Rectum (tissue), 1 donor: ENCODE measurements around the genes JAK3, RPL18A, KCNN1 and PDE4C.

DNA sequence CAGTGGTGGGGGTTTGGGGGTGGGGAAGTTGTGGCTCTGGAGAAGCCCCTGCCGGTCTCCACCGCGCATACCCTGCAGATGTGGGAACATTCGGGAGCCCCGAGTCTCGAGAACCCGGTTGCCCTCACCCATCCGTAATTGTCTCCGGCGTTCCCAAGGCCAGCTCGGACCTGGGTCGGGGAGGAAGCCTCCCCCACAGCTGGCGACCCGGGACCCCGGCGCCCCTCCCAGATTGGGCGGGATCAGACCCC lies 231 bp downstream of the B3GNT3 start:
- PRO-cap, result bidirectional peak, plus-strand start at position 170 of the sequence, minus-strand start at position 155 of the sequence

DNA sequence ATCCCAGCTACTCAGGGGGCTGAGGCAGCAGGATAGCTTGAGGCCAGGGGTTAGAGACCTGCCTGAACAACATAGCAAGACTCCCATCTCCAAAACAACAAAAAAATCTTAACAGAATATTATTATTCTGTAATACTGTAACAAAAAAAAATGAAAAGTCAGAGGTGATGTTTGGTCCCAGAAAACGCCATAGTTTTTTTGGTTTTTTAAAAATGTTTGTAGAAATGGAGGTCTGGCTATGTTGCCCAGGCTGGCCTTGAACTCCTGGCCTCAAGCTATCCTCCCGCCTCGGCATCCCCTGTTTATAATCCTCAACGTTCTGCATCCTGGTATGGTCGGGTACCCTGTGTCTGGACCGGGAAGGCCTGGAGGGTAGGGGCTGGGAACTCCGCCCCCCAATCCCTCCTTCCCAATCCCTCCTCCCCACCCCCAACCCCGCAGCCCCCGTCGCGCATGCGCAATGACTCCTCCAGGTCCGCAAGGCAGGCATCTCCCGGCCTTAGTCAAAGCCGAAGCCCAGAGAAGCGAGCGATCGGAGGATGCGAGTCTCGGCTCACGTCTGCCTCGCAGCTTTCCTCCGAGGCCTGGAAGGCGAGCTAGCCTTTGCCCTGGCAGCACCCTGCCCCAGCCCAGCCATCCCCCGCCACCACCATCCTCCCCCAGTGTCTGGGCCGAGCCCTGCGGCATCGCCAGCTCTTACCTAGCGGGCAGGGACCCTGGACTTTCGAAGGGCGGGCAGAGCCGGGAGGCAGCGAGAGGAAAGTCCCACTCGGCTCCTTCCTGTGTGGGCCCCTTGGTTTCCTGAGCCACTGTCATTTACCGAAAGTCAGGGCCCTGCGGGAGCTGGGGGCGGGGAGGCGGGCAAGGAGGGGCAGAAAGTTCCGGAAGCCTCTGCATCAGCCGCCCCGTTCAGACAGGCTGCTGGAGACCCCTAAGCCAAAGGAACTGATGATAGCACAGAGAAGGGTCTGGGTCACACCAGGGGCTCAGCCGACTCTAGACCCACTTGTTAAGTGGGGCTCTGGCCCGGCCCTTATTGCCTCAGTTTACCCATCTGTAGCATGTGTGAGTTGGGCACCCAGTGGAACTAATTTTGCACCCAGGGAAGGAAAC lies at the start of gene JAK3:
TSS of gene JAK3 (minus strand) at position 737 of the 1,113 bp plus-strand sequence.
- PRO-cap, result unidirectional peak, plus-strand start at position 519 of the sequence; bidirectional peak, plus-strand start at position 874 of the sequence, minus-strand start at position 726 of the sequence

DNA sequence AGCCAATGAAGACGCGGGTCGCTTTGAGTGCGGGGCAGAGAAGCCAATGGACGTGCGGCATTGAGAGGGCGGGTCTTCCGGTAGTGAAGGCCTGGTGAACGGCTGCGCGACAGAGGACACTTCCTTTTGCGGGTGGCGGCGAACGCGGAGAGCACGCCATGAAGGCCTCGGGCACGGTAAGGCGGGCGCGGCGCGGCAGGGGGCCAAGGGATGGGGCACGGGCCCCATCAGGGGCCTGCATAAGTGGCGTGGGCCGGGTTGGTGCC lies at the start of gene RPL18A:
TSS of gene RPL18A (plus strand) at position 112 of the 266 bp plus-strand sequence.
- PRO-cap, result unidirectional peak, plus-strand start at position 97 of the sequence

DNA sequence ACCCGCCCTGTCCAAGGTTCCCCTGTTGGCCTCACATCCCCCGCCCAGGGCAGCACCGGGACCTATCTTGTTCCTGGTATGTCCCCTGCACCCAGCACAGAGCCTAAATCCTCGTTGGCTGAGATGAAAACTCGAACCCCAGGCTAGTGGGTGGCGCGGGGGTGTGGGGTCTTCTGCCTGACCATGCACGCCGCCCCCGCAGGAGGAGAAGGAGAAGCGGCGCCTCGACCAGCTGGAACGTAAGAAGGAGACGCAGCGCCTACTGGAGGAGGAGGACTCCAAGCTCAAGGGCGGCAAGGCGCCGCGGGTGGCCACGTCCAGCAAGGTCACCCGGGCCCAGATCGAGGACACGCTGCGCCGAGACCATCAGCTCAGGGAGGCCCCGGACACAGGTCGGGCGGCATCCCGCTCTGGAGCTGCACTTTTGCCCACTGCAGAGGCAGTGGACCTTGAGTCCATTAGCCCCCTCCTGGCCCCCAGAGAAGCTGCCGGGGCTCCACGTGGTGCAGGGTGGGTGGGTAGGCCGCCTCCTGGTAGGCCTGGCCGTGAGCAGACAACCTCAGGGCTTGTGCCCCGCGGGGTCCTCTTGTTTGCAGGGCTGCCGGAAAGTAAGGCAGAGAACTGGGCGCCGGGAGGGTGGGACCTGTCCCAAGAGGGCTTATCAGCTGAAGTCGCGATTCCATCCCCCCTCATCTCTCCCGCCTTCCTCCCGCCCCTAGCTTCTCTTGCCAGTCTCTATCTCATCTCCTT lies 9.8 kb downstream of the CCDC124 start:
- PRO-cap, result no peak

DNA sequence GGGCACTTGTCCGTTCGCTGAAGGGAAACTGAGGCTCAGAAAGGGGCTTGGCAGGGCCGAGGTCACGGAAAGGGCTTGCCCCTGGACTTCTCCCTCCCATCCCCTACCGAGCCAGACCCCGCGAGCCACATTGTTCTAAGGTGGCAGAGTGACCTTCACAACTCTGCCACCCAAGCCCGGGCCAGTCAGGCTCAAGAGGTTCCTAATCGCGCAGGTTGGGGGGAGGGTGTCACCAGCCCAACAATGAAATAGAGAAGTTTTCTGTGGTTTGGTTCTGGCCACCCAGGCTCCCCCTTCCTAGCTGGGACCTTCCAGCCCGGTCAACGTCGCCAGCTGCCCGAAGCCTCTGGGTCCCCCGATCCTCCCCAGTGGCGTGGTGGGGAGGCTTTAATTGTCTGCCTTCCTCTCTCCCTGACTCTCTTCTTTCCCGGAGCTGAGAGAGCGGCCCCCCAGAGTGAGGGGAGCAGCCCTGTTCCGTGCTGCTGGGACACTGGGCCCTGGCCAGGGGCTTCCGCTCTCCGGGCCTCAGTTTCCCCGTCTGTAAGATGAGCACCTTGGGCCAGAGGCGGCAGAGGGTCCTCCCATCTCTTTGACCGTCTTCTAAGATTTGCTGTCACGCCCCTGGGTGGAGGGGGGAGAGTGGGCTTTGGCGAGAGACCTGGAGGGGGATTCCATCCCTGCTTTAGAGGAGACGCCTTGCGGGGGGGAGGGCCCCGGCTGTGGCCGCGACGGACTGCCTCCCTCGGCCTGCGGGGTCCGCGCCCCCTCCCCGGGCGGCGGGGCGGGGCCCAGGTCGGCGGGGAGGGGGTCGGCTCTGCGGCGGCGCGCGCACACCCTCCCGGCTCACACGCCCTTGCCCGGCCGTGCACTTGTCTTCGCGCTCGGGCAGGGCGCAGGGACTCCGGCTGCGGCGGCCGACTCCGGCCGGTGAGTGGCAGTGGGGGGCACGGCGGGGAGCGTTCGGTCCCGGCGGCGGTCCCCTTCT lies 15.2 kb upstream of the KCNN1 start:
- PRO-cap, result no peak

DNA sequence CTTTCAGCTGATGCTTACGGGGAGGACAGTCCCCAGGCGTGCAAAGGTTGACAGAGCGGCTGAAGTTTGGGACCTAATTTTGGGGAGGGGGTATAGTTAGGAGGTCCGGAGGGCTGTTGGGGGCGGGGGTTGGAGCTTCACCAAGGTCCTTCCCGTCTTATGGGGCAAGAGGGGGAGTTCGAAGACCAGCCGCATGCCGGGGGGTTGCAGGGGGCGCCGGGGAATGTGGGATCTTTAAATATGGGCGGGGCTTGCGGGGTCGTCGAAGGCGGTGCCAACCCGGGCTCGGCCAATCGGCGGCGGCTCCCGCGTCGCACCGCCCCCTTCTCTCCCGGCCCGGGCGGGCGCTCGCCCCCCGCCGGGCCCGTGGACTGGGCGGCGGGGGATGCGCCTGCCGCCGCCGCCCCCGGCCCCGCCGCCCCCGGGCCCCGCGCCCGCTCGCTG lies at the start of gene KCNN1:
TSS of gene KCNN1 (plus strand) at position 343 of the 444 bp plus-strand sequence.
- PRO-cap, result no peak

DNA sequence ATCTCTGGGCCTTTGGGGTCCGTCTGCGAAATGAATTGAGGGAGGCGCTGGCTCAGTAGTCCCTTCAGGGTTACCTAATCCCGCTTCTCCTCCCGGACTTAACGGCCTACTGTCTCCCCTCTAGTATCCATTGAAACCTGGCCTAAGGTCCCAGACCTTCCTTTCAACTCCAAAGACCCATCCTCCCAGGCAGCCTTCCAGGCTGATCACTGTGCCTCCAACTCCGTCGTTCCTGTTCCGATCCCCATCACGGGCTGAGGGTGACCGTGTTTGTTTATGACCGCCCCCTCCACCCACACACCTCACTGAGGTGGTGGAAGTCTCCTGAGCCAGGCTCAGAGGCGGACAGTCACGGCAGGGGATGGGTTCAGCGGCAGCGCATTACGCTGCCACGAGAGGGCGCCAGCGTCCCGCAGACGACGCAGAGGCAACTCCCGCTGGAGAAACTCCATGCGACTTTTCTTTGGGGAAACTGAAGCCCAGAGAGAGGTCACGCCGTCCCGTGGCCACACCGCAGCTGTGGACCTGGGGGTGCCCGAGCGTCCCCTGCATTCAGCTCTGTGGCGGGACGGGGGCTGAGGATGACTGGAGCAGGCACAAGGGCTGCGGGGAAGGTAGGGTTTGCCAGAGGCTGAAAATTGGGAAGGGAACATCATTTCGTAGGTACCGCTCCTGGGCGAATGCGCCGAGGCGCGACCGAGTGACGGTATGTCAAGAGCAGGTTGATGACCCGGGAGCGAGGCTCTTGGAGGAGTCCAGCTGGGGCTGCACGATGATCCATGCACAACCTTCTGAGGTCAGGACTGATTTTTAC lies 1.0 kb upstream of the ARRDC2 start:
- PRO-cap, result bidirectional peak, plus-strand start at position 466 of the sequence, minus-strand start at position 211 of the sequence

DNA sequence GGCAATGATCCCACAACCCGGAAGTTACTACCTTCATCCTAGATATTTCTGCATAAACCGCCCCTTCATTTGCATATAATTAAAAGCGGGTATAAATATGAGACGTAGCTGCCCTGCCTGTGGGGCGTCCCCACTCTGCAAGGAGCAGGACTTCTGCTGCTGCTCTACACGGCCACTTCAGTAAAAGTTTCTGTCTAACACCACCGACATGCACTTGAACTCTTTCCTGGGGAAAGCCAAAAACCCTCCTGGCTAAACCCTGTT lies 21.8 kb downstream of the IL12RB1 start:
- PRO-cap, result no peak

DNA sequence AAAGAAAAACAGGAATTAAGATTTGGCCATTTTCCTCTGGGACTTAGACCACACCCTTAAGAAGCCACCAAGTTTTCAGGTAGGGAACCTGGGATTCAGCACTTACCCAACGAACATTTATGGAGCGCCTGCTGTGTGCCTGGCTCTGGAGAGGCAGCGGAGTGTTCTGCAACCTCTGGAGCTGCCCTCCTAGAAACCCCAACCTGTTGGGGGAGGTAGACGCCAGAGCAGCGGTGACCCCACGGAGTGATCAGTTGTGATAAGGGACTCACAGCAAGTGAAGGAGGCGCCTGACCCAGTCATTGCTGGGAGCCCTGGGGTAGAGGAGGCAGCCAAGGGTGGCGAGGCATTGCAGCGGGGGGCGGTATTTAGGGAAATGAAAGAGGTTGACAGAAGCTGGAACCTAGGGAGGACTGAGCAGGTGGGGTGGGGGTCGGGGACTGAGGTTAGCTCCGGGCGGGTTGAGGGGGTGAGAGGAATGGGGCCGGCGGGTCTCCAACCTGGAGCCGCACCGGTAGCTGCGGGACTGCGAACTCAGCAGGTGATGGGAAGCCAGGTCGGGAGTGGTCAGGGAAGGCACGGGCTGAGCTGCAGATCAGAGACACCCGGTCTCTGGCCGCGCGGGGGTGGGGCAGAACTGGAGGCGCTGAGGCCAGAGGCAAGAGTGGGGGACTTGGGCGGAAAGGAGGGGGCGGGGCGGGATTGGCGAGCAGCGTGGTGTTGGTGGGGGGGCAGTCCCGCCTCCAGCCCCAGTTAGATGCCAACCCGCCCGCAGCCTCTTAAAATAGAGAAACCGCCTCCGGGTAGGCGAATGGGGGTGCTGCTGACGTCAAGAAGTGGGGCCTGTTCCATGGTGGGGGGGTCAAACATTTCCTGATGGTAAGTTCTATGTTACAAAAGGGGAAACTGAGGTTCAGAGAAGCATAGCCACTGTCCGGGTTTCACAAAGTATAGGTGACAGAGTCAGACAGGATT lies 1.4 kb downstream of the MAST3 start:
- PRO-cap, result unidirectional peak, minus-strand start at position 639 of the sequence

GRCh38 chr19:18127951-18129013 lies 24.7 kb upstream of the PIK3R2 start:
- PRO-cap, result no peak

DNA sequence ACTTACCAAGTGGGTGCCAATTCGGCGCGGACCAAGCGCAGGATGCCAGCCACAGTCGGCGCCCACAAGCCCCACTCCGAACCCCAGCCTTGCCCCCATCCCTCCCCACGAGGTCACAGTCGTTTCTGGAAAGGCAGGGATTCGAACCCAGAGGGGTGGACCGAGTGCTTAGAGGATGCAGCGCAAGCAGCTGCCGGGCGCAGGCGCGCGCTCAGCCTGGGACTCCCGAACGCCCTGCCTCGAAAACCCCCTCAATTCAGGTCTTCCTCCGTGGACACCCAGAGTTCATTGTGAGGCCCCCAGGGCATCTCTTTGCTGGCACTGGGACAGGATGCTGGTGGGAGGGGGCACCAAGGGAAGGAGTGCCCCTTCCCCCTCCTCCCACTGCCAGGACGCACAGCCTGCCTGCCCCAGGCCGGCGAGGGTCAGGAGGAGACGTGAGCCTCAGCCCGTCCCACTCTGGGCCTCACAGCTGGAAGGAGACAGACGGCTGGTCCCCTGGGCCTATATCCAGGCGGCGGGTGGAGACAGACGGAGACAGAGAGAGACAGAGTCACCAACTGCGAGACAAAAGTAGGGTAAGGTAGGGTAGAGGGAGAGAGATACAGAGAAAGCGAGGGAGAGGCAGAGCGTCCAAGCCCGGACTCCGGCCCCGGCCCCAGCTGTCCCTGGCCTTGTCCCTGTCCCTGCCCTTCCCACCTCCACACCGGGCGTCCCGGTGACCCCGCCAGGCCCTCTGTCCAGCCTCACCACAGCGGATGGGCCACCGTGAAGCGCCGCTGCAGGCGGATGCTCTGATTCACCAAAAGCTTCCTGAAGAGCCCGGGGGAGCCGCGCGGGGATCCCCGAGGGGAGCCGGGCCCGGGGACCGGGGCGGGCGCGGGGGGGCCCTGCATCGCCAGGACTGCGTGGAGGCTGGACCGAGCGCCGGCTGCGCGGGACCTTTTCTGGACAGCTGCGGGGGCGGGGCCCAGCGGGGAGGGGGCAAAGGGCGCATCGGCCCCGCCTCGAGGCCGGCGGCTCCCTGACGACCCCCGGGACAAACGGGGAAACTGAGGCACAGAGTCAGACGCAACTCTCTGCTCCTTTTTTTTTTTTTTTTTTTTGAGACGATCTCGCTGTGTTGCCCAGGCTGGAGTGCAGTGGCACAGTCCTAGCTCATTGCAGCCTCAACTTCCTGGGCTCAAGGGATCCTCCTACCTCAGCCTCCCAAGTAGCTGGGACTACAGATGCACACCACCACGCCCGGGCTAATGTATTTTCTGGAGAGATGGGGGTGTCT lies at the start of gene PDE4C:
TSS of gene PDE4C (minus strand) at position 919 of the 1,282 bp plus-strand sequence.
- PRO-cap, result no peak

- PRO-cap, result no peak
These were observed 21.8 kb upstream of the PDE4C start for GRCh38 chr19:18247947-18248524.

- PRO-cap, result no peak
These were observed 9.9 kb downstream of the IQCN start for GRCh38 chr19:18264063-18265128.

- PRO-cap, result unidirectional peak, minus-strand start at chr19:18319621; bidirectional peak, plus-strand start at chr19:18319990, minus-strand start at chr19:18319688; unidirectional peak, plus-strand start at chr19:18320088; unidirectional peak, plus-strand start at chr19:18320148
These were observed 3.1 kb downstream of the LSM4 start for GRCh38 chr19:18319437-18320423.

DNA sequence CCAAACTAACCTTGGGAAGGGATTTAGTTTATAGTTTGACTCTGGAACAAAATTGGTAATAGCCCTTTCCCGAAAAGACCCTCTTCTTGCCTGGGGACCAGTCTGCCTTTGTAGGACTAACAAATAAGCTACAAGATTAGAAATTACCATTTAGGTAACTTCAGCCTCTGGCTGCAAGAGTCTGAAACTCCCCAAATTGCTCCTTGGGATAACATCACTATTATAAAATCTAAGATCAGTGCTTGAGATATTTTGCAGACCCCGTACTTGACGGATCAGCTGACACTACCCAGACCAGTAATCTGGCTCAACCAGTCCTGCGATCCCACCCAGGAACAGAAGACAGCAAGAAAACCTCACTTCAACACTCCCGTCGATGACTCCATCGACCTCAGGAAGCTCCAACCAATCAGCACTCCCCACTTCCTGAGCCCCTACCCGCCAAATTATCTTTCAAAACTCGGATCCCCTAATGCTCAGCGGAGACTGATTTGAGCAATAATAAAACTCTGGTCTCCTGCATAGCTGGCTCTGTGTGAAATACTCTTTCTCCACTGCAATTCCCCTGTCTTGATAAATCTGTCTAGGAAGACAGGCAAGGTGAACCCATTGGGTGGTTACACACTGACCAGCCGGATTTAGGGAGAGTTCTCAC lies 1.3 kb downstream of the LSM4 start:
- PRO-cap, result no peak

DNA sequence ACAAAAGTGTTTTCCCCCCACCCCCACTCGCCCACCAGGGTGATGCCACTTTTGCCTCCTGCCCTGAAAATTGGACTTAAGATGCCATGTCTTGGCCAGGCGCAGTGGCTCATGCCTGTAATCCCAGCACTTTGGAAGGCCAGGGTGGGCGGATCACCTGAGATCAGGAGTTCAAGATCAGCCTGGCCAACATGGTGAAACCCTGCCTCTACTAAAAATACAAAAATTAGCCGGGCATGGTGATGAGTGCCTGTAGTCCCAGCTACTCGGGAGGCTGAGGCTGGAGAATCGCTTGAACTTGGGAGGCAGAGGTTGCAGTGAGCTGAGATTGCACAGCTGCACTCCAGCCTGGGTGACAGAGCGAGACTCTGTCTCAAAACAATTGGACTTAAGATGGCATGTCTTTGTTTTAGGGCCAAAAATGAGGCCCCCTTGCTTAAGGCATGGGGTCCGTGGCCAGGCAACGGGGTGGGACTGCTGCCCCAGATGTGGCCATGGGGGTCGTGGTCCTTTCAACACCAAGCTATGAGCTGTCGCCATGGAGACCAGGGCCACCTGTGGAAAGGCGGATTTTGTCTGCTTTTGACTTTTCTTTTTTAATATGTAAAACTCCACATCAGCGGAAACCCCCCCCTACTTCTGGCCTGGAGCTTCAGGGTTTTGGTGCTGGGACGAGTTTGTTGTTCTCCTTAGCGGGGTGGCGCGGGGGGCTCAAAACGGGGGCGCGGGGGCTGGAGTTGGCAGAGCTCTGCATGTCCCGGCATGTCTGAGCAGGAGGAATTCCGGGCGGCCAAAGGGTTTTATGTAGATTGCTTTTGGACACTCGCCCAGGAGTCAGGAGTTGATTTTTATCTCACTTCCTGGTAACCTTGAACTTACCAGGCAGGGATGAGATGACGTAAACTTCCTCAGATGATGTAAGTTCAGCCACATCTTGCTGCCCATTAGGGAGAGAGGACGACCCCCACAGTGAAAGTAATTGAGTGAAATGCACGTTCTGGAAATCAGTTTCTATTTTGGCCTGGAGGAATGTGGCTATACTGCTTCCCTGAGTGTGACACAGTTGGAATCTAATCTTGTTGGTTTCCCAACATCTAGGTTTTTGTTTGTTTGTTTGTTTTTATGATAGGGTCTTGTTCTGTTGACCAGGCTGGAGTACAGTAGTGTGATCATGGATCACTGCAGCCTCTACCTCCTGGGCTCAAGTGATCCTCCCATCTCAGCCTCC lies 21.3 kb upstream of the GDF15 start:
- PRO-cap, result bidirectional peak, plus-strand start at position 947 of the sequence, minus-strand start at position 768 of the sequence

DNA sequence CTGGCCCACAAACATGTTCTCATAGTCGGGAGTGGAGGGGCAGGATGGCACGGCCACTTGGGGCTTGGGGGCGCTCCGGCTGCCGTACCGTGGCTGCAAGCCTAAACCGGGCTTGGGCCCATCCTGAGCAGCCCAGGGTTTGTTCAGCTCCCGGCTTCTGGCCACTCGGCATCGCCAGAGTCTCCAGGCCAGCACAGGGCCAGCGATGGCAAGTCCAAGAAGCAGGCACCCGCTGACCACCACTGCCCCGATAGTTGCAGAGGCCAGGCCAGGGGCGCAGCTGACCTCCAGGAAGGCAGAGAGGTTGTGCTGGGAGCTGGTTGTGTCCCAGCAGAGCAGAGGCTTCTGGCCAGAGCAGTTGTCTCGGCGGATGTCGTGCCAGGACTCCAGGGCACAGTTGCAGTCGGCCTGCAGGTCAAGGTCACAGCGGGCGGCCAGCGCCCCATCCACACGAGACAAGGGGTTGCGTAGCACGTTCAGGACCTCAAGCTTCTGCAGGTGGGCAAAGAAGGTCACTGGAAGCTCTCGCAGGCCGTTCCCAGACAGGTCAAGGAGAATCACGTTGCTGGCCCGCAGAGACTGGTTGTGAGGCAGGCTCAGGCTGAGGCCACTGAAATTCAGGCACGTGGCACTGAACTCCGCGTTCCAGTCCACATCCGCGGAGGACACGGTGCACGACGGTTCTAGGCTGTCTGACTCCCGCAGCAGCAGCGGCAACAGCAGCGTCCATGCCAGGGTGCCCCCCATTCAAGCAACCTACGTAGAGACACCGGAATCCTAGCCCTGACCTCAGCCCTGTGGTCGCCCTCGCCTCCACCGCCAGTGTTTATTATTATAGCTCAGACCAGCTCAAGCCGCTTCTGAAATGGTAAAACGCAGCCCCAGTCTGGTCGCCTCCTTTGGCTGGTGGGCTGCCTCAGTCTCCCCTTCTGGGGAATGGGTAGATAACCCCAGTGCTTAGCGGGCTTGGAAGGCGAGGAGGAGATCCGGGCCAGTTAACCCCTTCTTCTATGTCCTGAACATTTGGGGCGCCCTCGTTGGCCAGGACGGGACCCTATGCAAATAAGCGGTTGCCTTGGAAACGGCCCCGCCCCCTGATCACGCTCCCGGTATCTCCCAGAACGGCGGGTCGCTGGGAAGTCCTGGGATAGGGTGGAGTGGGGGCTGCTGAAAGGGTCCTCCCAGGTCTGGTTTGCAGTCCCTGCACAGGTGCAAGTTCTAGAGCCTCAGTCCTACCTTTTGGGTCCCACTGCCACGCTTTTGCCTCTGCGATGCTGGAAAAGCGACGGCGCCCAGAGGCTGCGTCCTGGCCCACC lies 747 bp downstream of the LRRC25 start:
- PRO-cap, result unidirectional peak, plus-strand start at position 655 of the sequence

DNA sequence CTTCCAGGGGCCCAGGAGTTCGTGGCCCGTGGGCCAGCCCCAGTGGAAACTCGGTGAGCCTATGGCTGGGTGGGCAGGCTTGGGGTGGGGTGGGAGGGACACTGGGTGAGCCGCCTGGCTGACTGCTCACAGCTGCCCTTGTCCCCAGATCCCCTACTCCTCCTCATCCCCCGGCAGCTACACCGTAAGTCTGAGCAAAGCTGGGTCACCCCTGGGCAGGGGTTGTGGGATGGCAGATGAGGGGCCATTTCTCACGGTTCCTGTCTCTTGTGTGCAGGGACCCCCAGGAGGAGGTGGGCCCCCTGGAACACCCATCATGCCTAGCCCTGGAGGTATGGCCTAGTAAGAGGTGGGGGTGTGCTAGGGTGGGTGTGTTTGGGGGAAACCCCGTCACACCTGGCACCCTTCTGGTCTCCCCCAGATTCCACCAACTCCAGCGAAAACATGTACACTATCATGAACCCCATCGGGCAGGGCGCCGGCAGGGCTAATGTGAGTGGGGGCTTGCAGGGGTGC lies 5.3 kb downstream of the ISYNA1 start:
- PRO-cap, result no peak

DNA sequence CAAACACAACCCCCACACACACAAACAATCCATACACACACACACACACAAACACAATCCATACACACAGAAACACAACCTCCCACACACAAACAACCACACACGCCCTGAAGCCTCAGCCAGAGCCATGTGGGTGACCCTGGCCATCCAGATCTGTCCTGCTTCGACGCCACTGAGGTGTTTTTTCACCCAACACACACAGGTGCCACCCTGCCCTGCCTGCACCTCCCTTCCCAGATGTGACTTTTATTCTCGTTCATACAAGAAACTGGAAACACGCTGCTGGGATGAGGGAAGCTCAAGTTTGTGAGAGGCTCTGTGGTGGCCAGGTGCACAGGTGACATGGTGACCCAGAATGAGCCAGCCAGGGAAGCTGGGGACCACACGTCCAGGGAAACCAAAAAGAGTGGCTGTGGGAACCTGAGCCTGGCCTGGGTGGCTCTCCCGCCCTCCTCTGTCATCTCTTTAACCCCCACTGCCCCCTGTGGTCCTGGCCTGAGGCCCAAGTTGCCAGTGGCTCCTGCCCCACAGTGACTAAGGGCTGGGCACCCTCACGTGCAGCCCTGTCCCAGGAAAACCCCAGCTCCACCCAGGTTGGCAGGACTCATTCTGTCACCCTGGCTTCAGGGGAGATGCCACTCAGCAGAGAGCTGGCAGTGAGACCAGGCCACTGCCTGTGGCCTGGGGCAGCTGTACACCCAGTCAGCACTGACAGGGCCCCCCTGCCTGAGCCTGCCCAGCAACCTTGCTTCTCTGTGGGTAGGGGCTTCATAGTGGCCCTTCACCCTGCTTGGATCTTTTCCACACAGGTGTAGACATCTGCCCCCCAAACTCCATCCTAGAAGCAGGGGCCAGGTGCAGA lies 30.5 kb upstream of the ISYNA1 start:
- PRO-cap, result unidirectional peak, minus-strand start at position 464 of the sequence

GRCh38 chr19:18469188-18469628 lies 31.3 kb upstream of the ISYNA1 start:
- PRO-cap, result no peak